Bronchial epithelial cell (primary cell): ENCODE measurements around a stretch of chr22.

DNA sequence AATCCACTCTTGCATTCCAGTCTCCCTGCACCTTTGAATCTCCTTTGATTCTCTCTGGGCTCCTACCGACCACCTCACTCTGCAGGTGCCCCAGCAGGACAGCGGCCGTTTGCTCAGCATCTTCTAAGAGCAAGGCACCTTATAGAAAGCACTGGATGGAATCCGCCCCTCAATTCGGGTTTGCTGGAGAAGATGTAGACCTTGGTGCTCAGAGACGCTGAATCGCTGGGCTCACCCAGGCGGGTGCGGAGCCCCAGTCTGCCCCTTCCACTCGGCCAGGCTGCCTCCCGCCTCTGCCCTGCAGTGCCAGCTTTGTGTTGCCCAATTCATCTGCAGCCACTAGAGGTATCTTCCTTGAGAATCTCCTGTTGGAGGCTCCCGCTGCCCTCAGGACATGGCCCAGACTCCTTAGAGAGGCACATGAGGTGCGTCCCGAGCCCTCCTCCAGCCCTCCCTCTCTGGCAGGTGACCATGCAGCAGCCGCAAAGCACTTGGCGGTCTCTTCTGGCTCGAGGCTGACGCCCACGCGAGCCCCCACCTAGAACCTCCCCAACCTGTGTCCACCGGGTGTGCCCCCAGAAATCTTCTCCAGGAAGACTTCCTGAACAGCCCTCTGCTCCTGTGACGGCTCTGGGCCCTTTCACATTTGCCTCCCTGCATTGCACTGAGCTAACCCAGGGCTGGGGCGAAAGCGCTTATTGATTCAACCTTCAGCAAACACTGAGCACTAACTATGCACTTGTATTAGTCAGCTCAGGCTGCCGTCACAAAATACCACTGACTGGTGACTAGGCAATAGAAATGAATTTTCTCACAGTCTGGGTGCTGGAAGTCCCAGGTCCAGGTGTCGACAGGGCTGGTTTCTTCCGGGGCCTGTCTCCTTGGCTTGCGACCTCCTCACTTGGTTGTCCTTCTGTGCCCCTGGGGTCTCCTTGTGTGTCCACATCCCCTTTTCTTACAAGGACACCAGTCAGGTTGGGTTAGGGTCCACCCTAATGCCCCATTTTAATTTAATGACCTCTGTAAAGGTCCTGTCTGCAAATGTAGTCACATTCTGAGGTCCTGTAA is 117.5 kb downstream of the WNT7B start:
- RRBS, 2 experiments: no CpG with 5 or more reads among the region's 28 CpGs

DNA sequence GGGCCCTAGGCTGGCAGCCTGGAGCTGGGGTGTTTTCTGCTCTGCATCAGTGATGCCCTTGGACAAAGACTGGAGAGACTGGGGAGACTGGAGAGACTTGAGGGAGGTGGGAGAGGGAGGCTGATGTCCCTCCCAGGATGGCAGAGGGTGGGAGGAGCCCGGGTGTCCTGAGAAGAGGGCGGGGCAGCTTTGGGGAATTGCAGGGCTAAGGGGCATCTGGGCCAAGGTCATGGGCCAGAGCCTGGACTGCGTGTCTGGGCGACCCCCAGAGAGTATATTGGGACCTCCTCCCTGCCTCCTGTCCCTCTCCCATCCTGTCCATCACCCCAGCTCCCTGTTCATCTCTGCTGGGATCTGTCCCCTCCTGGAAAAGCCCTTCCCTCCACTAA is 51.7 kb downstream of the WNT7B start:
- RRBS, 2 experiments: no CpG with 5 or more reads among the region's 4 CpGs

DNA sequence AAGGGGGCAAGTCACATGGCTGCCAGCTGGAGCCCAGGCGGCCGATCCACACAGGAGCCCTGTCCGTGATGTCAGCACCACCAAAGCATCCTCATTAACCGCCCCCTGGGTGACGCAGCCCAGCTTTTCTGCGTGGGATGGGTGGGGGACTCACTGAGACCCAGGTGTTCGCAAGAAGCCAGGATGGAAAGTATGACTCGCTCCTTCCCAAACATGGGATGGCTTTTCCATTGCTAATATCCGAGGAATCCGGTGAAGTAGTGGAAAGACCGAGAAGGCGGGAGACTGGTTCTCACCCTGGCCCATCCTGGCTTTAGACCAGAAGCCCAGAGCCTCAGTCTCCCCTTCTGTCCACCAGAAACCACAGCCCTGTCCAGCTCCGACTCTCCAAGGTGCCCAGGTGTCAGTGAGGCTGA is 46.7 kb upstream of the WNT7B start:
- RRBS, 2 experiments: no CpG with 5 or more reads among the region's 13 CpGs

DNA sequence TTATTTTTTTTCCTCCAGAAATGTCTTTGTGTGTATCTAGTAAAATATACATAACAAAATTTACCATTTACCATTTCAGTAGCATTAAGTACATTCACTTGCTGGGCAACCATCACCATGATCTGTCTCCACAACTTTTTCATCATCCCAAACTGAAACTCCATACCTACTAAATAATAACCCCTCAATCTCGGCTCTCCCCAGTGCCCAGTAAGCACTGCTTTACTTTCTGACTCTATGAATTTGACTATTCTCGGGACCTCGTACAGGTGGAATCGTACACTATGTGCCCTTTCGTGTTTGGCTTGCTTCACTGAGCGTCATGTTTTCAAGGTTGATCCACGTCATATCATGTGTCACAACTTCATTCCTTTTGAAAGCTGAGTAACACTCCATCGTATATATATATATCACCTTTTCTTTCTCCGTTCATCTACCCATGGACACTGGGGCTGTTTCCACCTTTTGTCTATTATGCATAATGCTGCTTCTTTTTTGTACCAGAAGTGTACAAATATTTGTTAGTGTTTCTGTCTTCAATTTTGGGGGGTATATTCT is 56.8 kb upstream of the WNT7B start:
- RRBS, 2 experiments: no CpG with 5 or more reads among the region's 9 CpGs

DNA sequence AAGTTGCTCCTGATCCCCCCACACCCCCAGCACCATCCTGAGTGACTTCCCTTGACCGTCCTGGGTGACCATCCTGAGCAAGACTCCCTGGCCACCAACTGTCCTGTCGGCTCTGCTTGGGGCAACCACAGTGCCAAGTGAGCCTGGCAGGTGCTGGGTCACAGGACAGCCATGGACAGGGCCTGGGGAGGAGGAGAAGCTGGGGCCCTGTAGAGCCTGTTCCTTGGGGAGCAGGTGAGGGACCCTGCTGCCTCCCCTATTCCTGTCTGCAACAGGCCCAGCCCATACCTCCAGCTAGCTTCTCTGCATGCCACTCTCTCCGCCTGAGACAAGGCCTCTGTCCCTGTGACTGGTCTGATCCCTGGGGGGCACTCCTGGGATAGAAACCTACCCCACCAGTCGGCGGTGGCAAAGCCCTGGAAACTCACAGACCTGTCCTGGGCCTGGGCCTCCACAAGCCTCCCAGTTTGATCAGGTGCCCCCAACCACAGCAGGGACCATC is 68.6 kb upstream of the WNT7B start:
- RRBS, 2 experiments: no CpG with 5 or more reads among the region's 5 CpGs

GRCh38 chr22:46055081-46055842 is 78.3 kb upstream of the WNT7B start:
- RRBS, 2 experiments: no CpG with 5 or more reads among the region's 18 CpGs

DNA sequence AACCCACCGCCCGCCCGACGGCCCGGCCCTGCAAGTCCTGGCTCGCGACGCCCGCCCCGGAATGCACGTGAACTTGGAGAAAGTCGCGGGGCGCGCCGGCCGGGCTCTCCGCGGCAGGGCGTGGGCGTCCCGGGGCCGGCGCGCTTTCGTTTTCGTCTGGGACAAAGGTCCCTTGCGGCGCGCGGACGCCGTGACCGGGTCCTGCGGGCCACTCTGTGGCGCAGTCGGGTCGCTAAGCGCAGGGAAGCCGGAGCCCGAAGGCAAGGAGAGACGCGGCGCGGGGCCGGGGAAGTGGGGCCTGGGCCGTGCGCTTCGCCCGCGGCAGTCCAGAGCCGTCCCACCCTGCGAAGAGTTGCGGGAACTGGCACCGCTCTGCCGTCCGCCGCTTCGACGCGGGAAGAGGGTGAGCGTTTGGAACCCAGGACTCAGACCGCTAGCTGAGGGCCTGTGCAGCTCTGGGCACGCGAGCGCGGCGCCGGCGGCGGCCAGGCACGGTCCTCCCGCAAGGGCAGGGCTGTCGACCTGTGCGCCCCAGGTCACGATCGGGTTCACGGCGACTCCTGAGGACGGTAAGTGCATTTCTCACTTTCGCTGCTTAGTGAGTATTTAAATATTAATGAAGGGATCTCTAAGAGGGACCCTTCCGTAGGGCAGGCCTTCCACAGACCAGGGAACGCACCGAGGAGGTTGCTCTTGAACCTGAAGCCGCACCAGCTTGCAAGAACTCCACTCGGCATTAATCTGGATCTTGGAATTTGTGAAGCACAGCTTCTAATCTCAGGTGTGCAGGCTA is 78.0 kb upstream of the PPARA start:
- RRBS, 2 experiments: 1 to 2% methylated on average over 28 of the region's 86 CpGs

DNA sequence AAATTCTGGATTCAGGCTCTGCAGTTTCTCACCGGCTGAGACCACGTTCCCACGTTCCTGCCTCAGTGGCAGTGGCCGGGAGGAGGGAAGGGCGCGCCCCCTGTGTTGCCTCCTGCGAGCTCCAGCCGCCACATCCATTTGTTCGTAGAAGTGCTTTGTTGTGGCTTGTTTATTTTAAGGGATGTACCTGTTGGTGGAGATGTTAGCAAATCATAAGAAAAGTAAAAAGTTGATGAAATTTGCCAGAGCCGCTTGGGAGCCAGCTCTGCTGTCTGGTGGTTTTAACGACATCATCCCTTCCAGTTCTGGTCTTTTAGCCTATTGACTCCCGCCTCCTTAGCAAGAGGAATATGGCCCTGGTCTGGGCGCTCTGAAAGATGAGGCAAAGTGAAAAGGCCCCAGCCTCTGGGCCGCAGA is 66.6 kb upstream of the PPARA start:
- RRBS, 2 experiments: 85% methylated on average over 3 of the region's 14 CpGs; no CpG with 5 or more reads in 1 of the 2 experiments

- RRBS, 2 experiments: no CpG with 5 or more reads among the region's 29 CpGs
Measured at GRCh38 chr22:46086675-46087659, 63.4 kb upstream of the PPARA start.

- RRBS, 2 experiments: 2 to 3% methylated on average over 10 of the region's 45 CpGs
Measured at GRCh38 chr22:46106789-46107757, 43.3 kb upstream of the PPARA start.

GRCh38 chr22:46122483-46122851 is 27.9 kb upstream of the PPARA start:
- RRBS, 2 experiments: 14 to 20% methylated on average over 6 of the region's 23 CpGs

DNA sequence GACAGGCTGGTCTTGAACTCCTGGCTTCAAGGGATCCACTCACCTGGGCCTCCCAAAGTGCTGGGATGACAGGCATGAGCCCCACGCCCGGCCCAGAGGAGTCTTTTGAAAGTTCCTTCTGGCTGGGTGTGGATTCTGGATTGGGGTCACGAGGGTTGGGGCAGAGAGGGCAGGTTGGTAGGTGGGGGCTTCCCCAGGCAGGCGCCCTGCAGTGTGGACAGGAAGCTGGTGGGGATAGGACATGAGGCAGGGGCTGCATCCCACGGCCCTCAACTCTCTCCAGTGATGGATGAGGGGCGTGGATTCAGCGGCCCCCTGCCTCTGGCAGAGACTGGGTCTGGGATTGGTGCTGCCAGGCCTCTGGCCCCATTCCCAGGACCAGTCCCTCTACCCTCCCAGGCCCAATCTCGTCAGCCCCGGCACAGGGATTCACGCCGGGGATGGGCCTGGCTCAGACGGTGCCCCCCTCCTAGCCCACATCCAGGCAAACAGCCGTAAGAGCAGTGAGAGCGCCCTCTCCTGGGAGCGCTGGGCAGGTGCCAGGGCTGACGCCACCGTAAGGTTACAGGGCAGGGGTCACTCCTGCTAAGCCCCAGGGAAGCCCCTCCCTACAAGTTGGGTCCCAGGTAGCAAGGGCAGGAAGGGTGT is 19.4 kb upstream of the PPARA start:
- RRBS, 2 experiments: no CpG with 5 or more reads among the region's 17 CpGs

DNA sequence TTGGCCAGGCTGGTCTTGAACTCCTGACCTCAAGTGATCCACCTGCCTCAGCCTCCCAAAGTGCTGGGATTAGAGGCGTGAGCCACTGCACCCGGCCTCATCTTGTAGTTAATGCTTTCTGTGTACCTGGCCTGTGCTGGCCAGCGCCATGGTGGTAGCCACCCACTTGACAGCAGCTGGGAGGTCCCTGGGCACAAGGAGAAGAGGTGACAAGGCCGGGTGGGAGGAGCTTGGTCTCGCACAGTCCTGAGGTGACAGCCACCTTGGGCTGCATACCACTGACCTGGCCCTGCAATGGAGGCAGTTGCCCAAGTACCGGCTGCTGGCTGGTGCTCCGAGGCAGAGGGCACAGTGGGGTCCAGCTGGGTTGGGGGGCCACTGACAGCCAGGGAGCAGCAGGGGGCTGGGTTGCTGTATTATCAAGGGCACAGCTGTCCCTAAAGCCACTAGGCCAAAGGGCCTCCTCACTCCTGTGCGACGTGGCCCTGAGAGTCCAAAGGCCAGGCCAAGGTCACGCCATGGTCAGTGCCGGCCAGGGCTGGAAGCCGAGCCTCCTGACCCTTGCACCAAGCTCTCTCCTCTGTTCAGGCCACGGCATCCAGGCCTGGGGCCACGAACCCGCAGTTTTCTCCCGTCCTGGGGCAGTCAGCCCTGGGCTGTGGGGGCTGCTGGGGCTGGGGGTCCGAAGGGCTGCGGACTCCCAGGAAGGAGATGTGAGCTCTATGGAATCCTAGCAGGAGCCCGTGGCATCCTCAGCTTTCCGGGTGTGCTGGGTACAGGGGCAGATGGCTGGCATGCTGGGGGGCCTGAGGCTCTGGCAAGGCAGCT is 17.6 kb upstream of the PPARA start:
- RRBS, 2 experiments: 70 to 78% methylated on average over 3 of the region's 20 CpGs

DNA sequence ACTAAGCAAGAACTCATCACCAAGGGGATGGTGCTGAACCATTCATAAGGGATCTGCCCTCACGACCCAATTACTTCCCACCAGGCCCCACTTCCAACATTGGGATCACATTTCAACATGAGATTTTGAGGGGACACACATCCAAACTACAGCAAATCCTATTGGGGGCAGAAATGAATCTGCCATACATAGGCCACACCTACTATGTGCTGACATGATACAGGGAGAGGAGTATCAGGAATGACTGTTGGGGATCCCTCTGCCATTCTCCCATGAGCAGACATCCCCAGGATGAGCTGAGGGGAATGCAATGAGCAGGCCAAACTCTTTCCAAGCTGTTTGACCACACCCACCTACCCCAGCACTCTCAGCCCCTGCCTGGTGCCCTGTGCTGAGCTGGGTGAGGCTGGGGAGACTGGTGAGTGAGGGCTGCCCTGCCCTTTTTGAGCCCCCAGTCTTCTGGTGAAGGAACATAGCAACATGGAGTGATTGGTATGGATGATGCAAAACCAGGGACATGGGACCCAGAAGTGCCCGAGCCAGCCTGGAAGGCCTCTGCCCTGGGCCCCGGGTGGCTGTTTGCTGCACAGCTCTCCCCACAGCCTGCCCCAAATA is 1.2 kb upstream of the GTSE1 start:
- RRBS, 2 experiments: no CpG with 5 or more reads among the region's 3 CpGs

DNA sequence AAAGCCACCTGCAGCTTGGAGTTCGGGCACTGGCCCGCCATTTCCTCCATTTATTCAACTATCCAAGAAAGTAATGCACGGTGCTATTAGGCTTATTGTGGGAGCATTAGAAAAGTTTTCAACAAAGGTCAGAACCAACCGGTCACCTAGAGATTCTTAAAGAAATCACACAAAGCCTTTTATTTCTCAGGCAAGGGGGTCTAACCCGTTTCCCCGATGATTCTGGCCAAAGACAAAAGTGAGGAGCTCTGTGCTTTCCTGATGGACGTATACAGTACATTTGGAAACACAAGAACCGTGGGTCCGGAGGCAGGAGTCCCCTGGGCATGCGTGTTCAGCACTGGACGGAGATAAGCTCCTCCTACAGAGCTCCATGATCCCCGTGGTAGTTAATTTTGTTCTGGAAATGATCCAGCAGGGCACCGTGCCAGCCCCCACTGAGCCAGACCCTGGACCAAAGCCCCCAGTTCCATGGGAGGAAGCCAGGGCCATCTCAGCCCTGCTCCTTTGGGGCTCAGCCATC is 83.2 kb downstream of the TRMU start:
- RRBS, 2 experiments: no CpG with 5 or more reads among the region's 13 CpGs

DNA sequence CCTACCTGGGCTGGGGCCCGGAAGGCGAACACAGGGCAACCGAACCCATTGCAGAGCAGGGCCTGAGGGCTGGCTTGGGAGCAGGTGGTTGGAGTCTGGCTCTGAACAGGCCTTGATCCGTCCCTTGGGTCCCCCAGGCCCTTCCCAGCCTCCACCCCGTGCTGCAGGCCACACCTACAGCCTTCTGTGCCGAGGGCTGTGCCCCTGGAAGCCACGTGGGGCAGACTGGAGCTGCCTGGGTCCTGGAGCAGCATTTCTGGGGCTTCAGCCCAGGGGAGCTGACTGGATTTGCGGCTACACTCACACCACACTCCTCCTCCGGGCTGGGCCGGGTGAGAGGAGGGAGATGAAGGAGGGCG is 26.3 kb upstream of the CELSR1 start:
- RRBS, 2 experiments: 0 to 18% methylated on average over 1 of the region's 11 CpGs

DNA sequence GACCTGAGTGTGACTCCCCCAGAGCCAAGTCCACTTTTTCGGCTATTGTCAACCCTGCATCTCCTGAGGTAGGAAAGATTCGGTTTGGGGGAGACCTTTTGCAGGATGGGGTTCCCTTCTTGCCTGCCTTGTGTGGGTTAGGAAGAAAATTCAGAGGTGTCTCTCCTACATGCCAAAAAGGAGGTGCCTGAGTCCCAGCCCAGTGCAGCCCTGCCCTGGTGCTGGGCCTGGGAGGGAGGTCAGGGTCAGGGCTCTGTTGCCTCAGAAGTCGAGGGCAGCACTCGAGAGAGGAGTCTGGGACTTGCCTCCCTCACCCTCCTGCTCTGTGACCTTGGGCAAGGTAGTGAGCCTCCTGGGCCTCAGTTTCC is 40.6 kb upstream of the CELSR1 start:
- RRBS, 2 experiments: no CpG with 5 or more reads among the region's 4 CpGs

- RRBS, 2 experiments: 90 to 92% methylated on average over 2 of the region's 10 CpGs
Measured at GRCh38 chr22:46638149-46638688, 18.0 kb downstream of the GRAMD4 start.

DNA sequence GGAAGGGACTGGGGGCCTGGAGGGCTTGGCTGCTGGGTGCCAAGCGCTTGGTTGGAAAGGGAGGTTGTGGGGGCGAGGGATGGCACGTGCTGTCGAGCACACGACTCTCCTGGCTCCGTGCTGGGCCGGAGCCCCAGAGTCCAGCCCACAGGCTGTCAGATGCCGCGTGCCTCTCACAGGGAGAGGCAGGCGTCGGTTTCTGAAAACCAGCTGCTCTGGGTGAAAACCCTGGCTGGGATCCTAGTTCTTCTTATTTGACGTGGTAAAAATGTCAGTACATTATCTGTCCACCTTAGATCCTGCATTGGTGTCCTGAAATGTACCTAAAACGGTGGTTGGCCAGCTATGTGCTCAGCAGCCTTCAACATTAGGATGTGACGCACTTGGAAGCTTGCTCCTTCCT is 29.1 kb downstream of the GRAMD4 start:
- RRBS, 2 experiments: no CpG with 5 or more reads among the region's 14 CpGs

GRCh38 chr22:46666491-46667168 is 46.4 kb downstream of the GRAMD4 start:
- RRBS, 2 experiments: no CpG with 5 or more reads among the region's 20 CpGs